ENCODE measurements around a stretch of chr1.

DNA sequence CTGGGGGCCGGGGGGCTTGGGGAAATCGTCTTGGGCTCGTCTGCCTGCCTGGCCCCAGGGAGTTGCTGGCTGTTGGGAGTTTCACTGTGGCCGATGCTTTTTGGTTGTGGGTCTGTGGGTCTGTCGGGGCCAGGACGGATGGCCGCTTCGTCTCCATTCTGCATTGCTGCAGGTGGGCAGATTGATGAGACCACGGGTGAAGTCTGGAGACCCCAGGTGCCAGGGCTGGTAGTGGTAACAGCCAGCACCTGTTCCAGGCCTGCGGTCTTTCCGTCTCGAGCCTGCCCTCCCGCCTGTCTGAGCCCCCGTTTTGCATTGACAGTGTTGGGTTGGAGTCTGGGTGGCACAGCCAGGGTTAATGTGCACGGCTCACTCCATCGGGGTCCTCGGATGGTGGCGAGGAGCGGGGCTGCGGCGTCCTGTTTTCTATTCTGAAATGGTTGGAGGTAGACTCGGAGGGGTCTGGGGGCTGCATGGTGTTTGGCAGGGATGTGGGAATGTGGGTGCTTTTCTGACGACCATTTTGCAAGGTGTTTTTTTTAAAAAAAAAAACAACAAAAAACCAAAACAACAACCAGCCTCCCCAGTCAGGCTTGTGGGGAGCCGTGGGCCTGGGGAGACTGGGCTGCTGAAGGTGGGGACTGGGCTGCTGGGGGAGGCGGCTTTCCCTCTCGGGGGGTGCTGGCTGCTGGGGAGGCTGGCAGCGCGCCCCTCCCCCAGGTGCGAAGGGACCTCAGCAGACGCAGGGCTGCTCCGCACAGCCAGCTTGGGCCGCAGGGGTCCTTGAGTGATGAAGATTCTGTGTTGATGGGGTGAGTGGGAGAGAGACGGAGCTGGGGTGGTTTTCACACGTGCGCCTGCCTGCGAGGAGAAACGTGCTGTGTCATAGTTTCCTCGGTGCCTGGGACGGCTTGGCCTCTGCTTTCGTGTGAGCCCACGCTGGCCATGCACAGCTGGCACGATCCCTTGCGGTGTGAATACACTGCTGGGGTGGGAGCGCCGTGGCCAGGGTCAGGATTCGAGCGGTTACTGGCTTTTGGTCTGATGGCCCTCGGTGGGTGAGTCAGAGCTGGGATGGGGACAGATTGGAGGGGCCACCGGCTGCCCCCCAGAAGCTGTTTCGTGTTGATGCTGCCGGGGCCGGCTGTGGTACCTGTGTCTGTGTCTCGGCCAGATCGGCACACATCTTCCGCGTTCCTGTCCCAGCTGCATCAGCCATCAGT lies 24.5 kb downstream of the PRKCZ start:
- RRBS = no CpG with 5 or more reads among the region's 56 CpGs
CAGE:
- cytosol, long polyA plus RNA = no peak
- long polyA plus RNA = no peak
- nucleus, long polyA plus RNA = no peak

DNA sequence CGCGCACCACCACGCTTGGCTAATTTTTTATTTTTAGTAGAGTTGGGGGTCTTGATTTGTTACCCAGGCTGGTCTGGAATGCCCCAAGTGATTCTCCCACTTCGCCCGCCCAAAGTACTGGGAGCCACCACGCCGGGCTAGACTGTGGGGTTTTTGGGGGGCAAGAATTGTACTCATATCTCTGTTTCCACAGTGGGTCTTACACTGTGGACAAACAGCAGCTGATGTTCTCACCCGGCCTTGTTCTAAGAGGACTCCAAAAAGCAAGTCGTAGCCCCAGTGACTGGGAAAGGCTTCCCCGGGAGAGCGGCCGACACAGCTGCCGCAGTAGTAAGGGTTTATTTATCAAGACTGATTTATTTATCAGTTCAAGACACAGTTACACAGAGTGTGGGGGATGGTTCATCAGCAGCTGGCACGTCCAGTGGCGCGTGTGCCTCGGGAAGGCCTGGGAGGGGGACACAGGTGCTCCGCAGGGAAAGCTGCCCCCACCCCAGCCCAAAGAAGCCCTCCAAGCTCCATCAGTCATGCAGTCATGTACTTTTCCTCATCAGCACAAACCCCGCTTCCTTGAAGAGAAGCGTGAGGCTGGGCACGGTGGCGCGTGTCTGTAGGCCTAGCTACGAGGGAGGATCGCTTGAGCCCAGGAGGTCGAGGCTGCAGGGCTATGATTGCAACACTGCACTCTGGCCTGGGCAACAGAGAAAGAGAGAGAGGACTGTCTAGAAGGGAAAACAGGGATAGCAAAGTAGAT lies 53.0 kb downstream of the PRKCZ start:
- RRBS = 95% methylated on average over 4 of the region's 26 CpGs
CAGE:
- cytosol, long polyA plus RNA = no peak
- long polyA plus RNA = no peak
- nucleus, long polyA plus RNA = no peak

- RRBS = no CpG with 5 or more reads among the region's 35 CpGs
CAGE:
- cytosol, long polyA plus RNA = no peak
- long polyA plus RNA = no peak
- nucleus, long polyA plus RNA = no peak
These were observed 43.5 kb downstream of the FAAP20 start for GRCh38 chr1:2150663-2151899.

DNA sequence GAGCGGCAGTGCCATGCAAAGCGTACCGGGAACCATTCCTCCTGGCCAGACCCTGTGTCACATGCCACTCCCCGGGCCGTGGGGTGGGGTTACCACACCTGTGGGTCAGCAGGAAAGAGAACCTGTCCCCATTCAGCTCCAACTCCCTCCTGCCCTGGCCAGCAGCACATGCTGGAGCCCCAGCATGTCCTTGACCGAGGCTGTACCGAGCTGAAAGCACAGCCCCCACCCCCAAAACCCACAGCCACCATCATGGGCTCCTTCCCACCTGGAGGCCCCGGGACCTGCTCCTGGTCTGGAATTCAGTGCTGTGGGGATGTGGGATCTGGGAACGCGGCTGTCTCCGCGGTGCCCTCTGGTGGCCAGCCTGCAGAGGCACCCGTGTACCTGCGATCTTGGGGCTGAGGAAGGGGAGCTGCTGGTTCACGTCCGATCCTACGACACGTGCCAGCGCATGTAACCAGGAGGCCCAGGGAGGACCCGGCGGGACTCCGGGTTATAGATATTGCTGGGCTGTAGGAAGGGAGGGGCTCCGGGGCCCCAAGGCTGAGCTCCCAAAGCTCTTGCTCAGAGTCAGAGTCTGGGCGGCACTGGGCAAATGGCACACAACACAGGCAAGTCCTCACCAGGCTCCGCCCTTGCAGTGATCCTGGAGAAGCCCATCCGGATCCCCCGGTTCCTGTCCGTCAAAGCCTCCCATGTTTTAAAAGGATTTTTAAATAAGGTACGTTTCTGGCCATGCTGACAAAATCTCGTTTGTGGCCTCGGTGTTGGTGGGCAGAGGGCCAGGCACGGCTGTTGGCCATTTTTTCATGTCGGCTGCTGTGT lies 20.2 kb downstream of the FAAP20 start:
- RRBS = 14% methylated on average over 1 of the region's 33 CpGs
CAGE:
- cytosol, long polyA plus RNA = no peak
- long polyA plus RNA = no peak
- nucleus, long polyA plus RNA = no peak

DNA sequence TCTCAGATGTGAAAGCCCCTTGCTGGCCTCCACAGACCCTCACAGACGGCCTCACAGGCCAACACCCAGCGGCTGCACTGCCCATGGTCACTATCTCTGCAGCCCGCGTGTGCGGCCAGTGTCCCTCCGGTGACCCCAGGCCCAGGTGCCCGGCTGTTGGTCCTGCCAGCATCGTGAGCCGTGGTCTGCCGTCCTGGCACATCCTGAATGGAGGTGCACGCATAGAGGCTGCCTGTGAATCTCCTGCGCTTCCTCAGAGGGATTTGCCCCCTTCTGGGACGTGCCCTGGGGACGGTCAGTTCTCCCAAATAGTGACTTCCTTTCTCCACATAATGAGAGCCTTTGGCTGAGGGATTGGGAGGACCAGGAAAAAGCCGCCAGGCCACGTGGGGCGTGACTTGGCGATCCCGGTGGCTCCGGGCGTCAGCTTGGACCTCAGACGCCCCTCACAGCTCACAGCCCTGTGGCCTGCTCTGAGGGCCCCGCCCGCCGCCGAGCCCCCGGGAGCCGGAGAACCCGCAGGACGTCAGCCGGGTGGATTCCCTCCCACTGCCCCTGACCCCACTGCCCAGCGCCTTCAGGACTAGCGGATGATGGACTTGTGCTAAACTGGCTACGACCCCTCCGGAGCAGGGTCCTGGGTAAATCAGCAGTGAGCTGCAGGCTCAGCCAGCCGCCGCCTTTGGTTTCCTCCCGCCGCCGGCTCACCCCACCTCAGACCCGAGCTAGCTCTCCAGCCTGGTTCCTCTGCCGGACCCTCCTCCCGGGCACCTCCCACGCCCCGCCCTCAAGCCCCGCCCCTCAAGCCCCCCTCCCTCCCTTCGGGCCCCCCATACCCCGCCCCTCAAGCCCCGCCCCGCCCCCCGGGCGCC lies 9.8 kb upstream of the FAAP20 start:
- RRBS = 4% methylated on average over 27 of the region's 52 CpGs
CAGE:
- cytosol, long polyA plus RNA = no peak
- long polyA plus RNA = no peak
- nucleus, long polyA plus RNA = no peak

DNA sequence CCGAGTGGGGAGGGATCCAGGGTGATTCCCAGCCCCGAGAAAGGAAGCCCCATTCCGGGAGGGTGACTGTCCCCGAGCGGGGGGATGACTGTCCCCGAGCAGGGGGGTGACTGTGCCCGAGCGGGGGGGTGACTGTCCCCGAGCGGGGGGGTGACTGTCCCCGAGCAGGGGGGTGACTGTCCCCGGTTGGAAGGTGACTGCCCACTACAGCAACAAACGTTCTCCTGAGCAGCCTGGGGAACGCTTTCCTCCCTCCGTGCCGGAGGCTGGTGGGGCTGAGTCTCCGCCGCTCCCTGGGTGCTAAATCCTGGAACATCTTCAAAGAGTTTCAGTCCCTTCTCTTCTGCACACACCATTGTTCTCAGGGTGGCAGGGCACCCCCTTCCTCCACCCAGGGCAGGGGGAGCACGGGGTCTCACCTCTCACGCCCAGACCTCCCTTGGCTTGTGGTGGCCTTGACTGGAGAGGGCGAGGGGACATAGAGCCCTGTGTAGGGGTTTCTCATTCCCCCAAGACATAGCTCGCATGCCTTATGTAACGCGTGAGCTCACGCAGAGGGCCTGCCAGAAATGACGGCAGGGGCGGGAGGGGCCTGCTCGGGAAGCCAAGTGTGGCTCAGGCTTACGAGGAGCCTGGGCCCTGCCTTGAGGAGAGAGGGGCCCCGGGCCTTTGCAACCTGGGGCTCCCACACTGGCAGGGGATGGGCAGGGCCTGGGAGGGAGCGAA lies 14.3 kb upstream of the SKI start:
- RRBS = 93% methylated on average over 5 of the region's 31 CpGs
CAGE:
- cytosol, long polyA plus RNA = no peak
- long polyA plus RNA = no peak
- nucleus, long polyA plus RNA = no peak

GRCh38 chr1:2265386-2265833 lies 37.3 kb downstream of the SKI start:
- RRBS = no CpG with 5 or more reads among the region's 6 CpGs
CAGE:
- cytosol, long polyA plus RNA = no peak
- long polyA plus RNA = no peak
- nucleus, long polyA plus RNA = no peak

- RRBS = 98% methylated on average over 3 of the region's 22 CpGs
CAGE:
- cytosol, long polyA plus RNA = no peak
- long polyA plus RNA = no peak
- nucleus, long polyA plus RNA = no peak
These were observed 43.1 kb downstream of the SKI start for GRCh38 chr1:2271169-2271675.

DNA sequence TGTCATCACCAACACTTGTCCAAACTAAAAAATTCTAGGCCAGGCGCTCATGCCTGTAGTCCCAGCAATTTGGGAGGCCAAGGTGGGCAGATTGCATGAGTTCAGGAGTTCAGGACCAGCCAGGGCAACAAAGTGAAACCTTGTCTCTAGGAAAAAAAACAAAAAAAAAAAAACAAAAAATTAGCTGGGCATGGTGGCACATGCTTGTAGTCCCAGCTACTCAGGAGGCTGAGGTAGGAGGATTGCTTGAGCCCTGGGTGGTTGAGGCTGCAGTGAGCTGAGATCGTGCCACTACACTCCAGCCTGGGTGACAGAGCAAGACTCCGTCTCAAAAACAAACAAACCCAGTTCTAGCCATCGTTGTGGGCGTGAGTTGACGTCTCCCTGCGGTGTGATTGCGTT lies 67.9 kb downstream of the SKI start:
- RRBS = no CpG with 5 or more reads among the region's 8 CpGs
CAGE:
- cytosol, long polyA plus RNA = no peak
- long polyA plus RNA = no peak
- nucleus, long polyA plus RNA = no peak

DNA sequence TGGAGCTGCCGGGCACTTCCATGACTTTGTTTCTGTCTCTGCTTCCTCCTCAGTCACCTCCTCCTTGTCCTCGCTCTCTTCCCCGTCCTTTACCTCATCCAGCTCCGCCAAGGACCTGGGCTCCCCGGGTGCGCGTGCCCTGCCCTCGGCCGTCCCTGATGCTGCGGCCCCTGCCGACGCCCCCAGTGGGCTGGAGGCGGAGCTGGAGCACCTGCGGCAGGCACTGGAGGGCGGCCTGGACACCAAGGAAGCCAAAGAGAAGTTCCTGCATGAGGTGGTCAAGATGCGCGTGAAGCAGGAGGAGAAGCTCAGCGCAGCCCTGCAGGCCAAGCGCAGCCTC lies 76.1 kb downstream of the SKI start:
- RRBS = 93% methylated on average over 2 of the region's 19 CpGs
CAGE:
- cytosol, long polyA plus RNA = no peak
- long polyA plus RNA = no peak
- nucleus, long polyA plus RNA = no peak

- RRBS = 97% methylated on average over 15 of the region's 17 CpGs
CAGE:
- cytosol, long polyA plus RNA = no peak
- long polyA plus RNA = no peak
- nucleus, long polyA plus RNA = no peak
These were observed 78.3 kb downstream of the SKI start for GRCh38 chr1:2306523-2306675.

GRCh38 chr1:2507813-2508307 lies 18.5 kb downstream of the PANK4 start:
- RRBS = no CpG with 5 or more reads among the region's 14 CpGs
CAGE:
- cytosol, long polyA plus RNA = no peak
- long polyA plus RNA = no peak
- nucleus, long polyA plus RNA = no peak

GRCh38 chr1:2562536-2564025 lies 6.9 kb downstream of the TNFRSF14 start:
- RRBS = no CpG with 5 or more reads among the region's 44 CpGs
CAGE:
- cytosol, long polyA plus RNA = no peak
- long polyA plus RNA = no peak
- nucleus, long polyA plus RNA = no peak

- RRBS = no CpG with 5 or more reads among the region's 18 CpGs
CAGE:
- cytosol, long polyA plus RNA = no peak
- long polyA plus RNA = no peak
- nucleus, long polyA plus RNA = no peak
These were observed 59.0 kb downstream of the PRDM16 start for GRCh38 chr1:3127869-3128450.

GRCh38 chr1:3174806-3175327 lies 105.9 kb downstream of the PRDM16 start:
- RRBS = 15% methylated on average over 2 of the region's 17 CpGs
CAGE:
- cytosol, long polyA plus RNA = no peak
- long polyA plus RNA = no peak
- nucleus, long polyA plus RNA = no peak

DNA sequence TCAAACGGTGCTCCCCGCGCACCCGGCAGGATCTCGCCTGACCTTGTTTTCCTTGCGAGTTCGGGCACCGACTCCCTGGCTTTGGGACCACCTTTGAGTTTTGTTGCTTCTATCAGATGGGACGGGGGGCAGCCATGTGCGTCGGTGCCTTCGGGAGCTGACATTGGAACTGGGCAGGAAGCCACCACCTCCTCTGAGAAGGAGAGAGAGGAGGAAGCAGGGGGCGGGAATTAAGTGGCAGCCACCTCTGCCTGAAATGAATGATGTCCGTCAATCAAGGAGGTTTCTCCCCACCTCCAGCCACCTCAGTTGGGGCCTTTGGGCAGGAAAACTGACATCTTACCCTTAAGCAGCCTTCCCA lies 119.6 kb downstream of the PRDM16 start:
- RRBS = 86% methylated on average over 4 of the region's 14 CpGs
CAGE:
- cytosol, long polyA plus RNA = no peak
- long polyA plus RNA = no peak
- nucleus, long polyA plus RNA = no peak

DNA sequence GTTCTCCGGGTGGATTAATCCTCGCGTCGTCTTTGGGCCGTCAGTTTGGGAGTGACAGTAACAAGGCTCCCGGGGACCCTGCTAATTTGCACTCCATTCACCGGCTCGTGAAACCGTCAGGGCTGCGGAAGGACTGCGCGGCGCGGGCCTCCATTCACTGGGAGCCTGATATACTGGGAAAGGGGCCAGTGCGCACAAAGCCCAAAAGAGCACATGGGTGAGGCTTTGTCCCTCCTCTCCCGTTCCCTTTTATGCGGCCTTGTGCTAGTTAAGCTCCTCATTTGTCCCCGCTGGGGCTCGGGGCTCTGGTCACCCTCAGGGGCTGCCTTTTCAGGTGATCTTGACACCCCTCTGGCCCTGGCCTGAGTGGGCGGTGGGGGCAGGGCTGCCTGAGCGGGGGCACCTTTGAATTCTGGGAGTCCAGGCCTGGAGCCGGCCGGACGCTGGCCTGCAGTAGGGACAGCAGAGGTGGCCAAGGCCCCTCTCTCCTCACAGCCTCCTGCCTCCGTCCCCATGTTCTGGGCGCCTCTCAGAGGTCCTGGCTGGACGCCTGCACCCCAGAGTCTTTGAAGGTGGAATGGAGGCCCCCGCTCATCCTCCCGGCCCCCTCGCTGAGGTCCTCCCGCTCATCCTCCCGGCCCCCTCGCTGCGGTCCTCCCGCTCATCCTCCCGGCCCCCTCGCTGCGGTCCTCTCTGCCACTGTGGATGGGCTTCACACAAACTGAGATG lies 143.2 kb downstream of the PRDM16 start:
- RRBS = 78% methylated on average over 6 of the region's 38 CpGs
CAGE:
- cytosol, long polyA plus RNA = no peak
- long polyA plus RNA = no peak
- nucleus, long polyA plus RNA = no peak

- RRBS = 16% methylated on average over 6 of the region's 23 CpGs
CAGE:
- cytosol, long polyA plus RNA = no peak
- long polyA plus RNA = no peak
- nucleus, long polyA plus RNA = no peak
These were observed 140.9 kb upstream of the ARHGEF16 start for GRCh38 chr1:3313525-3314048.

GRCh38 chr1:3314049-3314371 lies 140.5 kb upstream of the ARHGEF16 start:
- RRBS = no CpG with 5 or more reads among the region's 11 CpGs
CAGE:
- cytosol, long polyA plus RNA = no peak
- long polyA plus RNA = no peak
- nucleus, long polyA plus RNA = no peak

- RRBS = 14% methylated on average over 3 of the region's 17 CpGs
CAGE:
- cytosol, long polyA plus RNA = no peak
- long polyA plus RNA = no peak
- nucleus, long polyA plus RNA = no peak
These were observed 133.9 kb upstream of the ARHGEF16 start for GRCh38 chr1:3320297-3321165.